ENCODE measurements around the genes CLVS2, TRDN and HDDC2.

DNA sequence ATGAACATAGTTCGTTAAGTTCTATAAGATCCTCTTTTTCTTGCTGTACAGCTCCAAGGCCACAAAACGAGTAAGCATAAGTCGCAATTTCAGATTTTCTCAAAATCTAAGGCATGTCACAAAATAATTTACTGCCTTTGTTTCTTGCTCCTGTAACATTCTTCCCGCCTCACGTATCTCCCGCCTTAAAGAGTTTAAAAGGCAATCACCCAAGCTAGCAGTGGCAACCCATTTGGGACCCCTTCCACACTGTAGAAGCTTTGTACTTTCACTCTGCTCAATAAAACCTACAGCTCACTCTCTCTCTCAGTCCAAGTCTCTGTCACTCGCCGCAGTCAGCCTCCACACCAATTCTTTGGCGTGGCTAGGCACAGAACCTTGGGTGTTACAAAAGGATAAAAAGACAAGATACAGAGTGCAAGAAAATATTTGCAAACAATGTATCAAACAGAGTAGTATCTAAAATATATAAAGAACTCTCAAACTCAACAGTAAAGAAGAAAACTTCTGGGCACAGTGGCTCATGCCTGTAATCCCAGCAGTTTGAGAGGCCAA is 24.9 kb downstream of the CEP85L start:
- PRO-cap = no peak

DNA sequence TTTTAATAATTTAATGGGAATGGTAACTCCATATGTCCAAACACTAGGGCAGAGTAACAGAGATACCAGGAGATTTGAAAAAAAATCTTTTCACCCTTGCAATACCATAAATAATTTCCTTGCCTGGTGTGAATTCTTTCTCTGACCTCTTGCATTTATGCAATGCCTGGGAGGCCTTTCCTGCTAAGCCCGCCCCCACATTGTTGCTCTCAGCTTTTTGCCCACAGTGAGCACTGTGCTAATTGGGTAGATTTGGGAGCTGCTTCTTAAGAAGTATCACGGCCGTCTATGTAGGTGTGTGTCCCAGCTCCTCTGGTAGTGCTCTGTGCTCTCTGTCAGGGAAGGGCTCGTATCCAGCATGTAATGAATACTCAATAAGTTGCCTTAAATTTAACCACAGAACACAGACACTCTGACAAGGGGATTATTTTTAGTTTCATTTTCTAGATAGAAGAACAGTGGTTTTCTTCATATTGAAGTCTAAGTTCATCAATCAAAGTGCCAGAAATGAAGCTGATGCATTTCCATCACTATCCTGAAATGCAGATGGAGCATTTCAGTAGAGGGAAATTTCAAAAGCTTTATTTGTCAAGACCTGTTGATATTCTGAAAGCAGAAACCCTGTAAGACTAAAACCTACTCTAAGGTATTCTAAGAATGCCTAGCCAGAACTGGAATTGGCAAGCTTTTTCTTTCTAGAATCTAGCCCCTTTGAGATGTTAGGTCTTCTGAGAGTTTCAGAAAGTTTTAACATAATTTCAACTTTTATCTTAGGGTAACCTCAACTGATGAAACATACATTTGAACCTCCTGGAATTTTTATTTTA is 54.6 kb upstream of the CEP85L start:
- PRO-cap = unidirectional peak, minus-strand start at position 325 of the sequence

DNA sequence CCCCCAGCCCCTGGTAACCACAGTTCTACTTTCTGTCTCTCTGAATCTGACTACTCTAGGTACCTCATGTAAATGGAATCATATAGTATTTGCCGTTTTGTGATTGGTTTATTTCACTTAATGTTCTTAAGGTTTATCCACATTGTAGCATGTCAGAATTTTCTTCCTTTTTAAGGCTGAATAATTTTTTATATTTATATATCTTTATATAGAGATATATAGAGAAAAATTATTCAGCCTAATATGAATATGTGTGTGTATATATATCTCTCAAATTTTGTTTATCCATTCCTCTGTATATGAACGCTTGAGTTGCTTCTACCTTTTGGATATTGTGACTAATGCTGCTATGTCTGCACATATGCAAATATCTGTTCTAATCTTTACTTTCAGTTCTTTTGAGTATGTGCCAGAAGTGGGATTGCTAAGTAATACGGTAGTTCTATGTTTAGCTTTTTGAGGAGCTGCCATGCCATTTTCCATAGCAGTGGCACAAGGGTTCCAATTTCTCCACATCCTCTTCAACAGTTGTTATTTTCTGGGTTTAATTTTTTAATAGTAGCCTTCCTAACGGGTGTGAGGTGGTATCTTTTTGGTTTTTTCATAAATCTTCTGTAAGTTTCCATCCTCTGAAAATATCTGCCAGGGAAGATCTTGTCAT is 72.8 kb upstream of the CEP85L start:
- PRO-cap = unidirectional peak, plus-strand start at position 412 of the sequence

GRCh38 chr6:118810267-118810973 is 83.5 kb upstream of the ASF1A start:
- PRO-cap = bidirectional peak, plus-strand start at chr6:118810673, minus-strand start at chr6:118810552

- PRO-cap = no peak
Observed at GRCh38 chr6:118821521-118822032, 72.4 kb upstream of the ASF1A start.

GRCh38 chr6:119218458-119219348 is 130.9 kb downstream of the MAN1A1 start:
- PRO-cap = no peak

GRCh38 chr6:119240253-119241153 is 109.1 kb downstream of the MAN1A1 start:
- PRO-cap = no peak

GRCh38 chr6:119310269-119311620 is 38.8 kb downstream of the MAN1A1 start:
- PRO-cap = no peak

DNA sequence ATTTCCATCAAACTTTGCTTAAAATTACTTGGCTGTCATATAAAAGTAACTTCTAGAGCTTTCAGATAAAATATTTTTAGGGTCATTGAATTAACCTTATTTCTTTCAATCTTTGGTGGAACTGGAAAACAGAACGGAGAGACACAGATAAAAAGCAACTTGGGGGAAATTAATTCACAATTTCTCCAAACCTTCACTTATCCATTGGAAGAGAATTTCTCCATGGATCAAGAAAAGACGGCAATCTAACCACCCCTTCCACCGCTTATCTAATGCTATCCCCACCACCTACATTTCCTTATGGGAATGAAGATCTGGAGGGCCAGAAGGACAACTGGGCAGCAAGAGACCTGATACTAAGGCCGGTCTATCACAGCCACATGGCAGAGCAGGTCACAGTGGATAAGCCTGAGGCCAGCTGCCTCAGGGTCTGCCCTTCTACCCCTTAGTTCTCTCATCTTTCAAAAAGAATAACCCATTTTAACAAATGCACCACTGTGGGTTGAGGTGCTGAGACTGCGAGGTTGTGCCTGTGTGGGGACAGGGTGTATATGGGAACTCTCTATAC is 37.2 kb downstream of the MAN1A1 start:
- PRO-cap = no peak

GRCh38 chr6:119314950-119315453 is 34.6 kb downstream of the MAN1A1 start:
- PRO-cap = no peak

GRCh38 chr6:119446684-119446936 is 97.0 kb upstream of the MAN1A1 start:
- PRO-cap = no peak

GRCh38 chr6:119493779-119494509 is 144.4 kb upstream of the MAN1A1 start:
- PRO-cap = no peak

DNA sequence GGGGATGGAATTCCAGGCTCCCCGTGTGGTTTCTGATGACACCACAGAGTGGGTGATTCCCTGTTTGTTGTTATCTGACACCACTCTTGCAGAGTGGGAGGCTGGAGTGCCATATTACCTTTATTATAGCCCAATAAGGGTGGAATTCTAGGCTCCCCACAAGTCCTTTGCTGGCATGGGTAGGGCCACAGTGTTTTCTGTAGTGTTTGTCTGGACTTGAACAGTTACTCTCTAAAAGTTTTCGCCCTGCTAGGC is 264.7 kb upstream of the MAN1A1 start:
- PRO-cap = no peak

GRCh38 chr6:122995681-122996910 is at the start of gene CLVS2:
Gene CLVS2 (plus strand): TSS chr6:122996235.
- PRO-cap = no peak

DNA sequence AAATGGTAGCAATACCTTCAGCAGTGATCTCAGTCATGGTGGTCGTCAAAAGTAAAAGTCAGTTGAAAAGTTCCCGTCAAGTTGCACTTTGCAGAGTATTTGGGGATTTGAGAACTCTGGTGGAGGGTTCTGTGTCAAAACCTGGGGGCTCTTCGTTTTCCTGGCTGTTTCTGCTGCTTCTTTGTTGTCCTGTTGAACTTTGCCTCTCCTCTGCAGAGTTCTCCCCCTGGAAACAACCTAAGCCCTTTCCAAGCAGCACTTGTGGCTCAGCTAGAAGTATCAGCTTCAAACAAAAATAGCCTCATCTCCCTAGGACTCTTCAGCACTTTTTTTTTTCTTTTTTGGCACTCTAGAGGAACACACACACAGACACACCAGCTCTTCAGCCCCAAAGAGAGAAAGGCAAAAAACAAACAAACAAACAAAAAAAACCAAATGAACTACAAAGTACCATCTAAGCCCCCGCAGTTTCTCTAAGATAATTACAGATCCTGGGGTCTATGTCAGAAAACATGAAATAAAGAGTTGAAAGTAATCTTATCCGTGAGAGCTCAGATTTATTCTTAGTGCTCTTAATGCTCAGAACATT is at the start of gene TRDN:
TRDN (minus strand) TSS at position 212 of the 589 bp plus-strand sequence.
- PRO-cap = no peak

- PRO-cap = no peak
Observed at GRCh38 chr6:124924139-124924742, 38.0 kb upstream of the RNF217 start.

- PRO-cap = no peak
Observed at GRCh38 chr6:124964622-124965195, 2.5 kb downstream of the RNF217 start.

GRCh38 chr6:125301459-125302550 is at the start of gene HDDC2:
Gene HDDC2 (minus strand): TSS chr6:125301967.
- PRO-cap = unidirectional peak, minus-strand start at chr6:125301951

DNA sequence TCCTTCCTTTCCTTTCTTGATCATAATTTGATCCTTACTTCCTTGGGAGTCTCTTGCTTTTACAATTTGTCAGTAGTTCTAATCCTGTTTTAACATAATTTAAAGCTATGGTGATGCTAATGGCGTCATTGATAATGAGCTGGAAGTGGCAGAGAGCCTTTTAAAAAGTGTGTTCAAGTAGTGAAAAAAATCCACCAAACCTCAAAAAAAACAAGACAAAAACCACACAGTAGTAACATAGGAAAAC is 128.7 kb upstream of the HDDC2 start:
- PRO-cap = no peak

DNA sequence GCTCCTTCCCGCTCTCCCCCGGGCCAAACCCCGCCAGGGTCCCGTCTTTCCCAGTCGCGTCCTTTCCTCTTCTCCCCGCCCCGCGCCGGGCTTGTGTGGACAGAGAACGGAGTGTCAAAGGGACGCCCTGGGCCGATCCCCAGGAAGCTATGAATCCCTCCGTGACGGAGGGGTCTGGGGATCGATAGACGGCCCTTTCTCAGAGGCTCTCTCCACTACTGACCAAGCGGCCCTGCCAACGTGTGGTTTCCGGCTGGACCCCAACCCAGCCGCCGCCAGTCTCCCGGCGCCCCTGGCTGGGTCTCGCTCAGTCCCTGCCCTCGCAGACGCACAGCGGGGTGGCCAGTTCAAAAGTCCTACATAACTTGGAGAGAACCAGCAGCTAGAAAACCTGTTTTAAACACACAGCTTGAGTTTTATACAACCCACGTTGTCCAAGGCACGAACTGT is 1.2 kb upstream of the HEY2 start:
- PRO-cap = no peak

Data from pulmonary lymph node (tissue), 1 donor.